Metastatic Lung Carcinoma in the Adrenal Gland (tissue), 1 donor: ENCODE data around the genes ABCA8, KCNJ2 and SLC39A11.

GRCh38 chr17:68834982-68835381, 120.2 kb downstream of the ABCA8 start:
- PRO-cap: no peak

GRCh38 chr17:68955150-68955701, at the start of gene ABCA8:
Gene ABCA8, minus strand, starts transcription at chr17:68955392.
- PRO-cap: no peak

DNA sequence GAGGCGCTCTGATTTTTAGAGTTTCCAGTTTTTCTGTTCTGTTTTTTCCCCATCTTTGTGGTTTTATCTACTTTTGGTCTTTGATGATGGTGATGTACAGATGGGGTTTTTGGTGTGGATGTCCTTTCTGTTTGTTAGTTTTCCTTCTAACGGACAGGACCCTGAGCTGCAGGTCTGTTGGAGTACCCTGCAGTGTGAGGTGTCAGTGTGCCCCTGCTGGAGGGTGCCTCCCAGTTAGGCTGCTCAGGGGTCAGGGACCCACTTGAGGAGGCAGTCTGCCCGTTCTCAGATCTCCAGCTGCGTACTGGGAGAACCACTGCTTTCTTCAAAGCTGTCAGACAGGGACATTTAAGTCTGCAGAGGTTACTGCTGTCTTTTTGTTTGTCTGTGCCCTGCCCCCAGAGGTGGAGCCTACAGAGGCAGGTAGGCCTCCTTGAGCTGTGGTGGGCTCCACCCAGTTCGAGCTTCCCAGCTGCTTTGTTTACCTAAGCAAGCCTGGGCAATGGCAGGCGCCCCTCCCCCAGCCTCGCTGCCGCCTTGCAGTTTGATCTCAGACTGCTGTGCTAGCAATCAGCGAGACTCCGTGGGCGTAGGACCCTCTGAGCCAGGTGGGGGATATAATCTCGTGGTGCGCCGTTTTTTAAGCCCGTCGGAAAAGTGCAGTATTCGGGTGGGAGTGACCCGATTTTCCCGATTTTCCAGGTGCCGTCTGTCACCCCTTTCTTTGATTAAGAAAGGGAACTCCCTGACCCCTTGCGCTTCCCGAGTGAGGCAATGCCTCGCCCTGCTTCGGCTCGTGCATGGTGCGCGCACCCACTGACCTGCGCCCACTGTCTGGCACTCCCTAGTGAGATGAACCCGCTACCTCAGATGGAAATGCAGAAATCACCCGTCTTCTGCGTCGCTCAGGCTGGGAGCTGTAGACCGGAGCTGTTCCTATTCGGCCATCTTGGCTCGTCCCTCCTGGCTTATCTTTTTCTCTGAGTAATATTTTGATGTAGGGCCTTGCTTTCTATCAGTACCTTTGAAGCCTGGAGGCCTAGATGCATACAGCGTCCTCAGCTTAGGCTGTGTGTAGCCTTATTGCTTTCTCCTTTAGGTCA, 49.3 kb upstream of the ABCA8 start:
- PRO-cap: no peak

- PRO-cap: no peak
Measured at GRCh38 chr17:69357615-69358242, 30.8 kb upstream of the ABCA5 start.

GRCh38 chr17:69486052-69486324, 71.5 kb downstream of the MAP2K6 start:
- PRO-cap: no peak

DNA sequence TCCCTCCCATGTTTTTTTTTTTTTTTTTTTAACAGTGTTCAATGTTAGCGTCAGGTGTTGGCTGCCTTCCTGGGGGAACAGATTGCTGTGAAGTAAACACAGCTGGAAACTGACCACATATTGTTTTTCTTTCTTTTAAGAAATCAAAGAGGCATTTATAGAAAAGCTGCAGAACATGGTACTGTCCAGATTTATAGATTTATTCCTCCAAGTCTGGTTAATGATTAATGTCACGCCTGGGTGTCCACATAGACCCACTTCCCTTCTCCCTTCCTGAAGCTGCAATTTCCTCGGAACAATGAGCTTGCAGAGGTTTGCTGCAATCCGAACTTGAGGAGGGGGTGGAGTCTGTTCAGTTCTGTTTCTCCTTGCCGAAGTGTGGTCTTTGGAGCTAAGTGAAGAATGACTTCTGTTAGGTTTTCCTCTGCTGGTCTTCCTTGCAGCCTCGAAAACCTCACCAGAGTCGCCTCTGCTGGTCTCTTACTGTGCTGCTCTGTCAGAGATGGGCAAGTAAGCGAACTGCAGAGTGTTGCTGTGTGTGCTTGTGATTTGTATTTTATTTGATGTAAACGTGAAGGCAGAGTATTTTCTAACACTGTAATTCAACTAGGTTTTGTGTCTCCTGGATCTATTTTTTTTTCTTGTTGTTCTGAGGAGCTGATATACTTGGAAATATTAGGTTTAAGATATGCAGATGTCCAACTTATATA, 87.6 kb downstream of the MAP2K6 start:
- PRO-cap: no peak

DNA sequence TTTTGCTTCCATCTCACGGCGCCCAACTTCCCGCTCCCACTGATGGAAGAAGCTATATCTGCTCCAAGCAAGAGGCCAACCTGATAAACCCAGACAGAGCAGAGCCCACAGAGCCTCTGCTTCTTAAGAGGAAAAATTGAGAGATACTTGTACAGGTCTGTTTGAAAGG, 167.5 kb upstream of the KCNJ16 start:
- PRO-cap: no peak

DNA sequence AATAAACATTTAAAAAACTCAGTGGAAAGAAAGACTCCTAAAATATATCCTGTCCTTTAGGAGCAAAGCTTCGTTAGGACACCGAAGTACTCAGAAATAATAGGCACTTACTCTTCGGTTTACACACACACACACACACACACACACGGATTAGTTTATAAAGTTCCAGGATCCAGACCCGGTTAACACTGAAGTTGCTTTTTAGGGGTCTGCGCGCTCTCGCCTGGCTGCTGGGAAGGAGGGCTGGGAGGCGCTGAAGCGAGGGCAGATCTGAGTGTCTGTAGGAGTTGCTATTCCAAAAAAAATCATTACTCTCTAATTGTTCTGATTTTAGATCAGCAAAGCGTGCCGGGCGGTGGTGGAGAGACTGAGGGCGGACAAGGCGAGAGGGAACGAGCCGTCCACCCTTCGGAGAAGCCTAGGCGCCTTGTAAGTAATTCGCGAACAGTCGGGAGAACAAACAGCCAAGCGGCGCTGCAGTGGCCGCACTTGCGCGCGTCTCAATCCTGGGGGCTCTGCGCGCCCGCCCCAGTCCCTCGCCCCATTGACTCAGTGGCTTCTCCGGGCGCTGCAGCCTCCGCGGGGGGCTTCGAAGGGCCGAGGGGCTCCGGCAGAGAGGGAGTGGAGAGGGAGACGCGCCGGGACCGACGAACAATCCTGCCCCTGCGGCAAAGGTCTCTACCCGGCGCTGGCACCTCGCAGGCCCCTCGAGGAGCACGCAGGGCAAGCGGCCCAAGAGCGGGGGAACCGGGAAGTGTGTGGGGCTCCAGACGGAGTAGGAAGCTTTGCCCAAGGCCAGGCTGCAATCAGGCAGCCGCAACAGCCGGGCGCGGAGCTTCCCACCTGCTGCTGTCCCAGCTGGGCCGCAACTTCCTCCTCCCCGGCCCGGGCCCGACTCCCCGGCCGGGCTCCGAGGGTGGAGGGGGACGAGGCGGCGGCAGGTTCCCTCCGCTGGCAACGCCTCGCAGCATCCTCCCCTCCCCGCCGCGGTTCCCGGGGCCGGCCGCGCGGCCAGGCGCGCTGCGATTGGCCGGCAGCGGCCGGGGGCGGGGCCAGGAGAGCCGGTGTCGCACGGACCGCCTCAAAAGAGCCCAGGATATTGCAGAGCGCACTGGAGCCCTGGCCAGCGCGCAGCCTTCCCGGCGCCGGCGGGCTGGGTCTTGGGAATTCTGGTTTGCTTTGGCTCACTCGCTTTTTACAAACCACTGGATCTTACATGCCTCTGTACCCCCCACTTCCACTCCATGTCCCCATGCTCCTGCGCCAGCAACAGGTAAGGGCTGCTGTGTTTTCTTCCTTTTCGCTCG, at the start of gene KCNJ2:
Gene KCNJ2 (plus strand): TSS at position 1,104 of the 1,307 bp plus-strand sequence.
- PRO-cap: bidirectional peak, plus-strand start at position 1,104 of the sequence, minus-strand start at position 964 of the sequence

DNA sequence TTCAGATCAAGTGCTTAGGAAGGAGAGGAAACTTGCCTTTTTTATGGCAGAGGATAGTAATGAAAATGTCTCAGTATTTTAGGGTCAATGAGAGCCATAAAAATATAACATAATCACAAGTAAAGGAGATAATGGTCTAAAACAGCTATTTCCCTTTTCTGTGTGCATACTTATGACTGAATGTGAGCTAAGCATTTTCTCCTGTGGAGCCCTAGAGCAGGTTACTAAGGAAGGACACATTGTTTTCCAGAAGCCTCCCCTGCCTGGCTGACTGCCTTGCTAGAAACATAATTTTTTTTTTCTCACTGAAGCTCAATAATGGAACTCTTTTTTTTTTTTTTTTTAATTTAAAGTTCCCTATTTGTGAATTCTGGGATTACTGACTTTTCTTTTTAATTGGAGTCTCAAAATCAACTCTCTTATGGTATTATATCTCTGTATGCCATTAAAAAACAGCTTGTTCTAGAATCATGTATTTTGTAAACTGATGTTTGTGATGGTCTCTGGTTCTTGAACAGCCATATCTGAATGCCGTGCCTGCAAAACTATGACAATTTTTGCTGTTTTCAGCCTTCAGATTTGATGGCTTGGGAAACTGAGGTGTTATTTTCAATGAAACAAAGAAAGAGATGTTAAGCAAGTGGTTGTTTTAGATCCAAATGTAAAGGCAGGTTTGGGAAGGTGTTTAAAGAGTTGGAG, 8.5 kb downstream of the KCNJ2 start:
- PRO-cap: no peak

DNA sequence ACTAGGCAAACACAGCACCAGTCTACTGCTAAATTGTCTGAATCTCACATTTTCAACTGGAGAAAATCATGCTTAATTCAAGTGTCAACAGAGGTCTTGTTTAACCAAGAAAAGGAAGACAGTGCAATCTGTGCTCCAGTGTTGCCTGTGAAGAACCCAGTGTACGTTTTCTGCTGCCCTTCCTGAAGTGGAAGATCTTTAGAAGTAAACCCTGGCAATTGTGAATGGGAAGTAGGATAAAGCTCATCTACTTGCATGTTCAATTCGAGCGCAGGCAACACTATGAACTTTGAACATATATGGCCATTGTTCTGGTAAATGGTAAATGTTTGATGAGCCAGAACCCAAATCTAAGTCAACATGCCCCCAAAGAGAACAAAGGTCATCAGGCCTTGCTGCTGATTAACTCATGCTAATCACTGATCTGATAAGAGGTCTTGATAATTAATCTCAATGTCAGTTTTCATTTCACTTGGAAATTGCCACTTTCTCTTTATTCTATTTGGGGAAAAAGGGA, 439.1 kb upstream of the SOX9 start:
- PRO-cap: no peak

- PRO-cap: no peak
Measured at GRCh38 chr17:72110528-72111074, 10.2 kb upstream of the SOX9 start.

- PRO-cap: no peak
Measured at GRCh38 chr17:72397888-72398313, 277.1 kb downstream of the SOX9 start.

DNA sequence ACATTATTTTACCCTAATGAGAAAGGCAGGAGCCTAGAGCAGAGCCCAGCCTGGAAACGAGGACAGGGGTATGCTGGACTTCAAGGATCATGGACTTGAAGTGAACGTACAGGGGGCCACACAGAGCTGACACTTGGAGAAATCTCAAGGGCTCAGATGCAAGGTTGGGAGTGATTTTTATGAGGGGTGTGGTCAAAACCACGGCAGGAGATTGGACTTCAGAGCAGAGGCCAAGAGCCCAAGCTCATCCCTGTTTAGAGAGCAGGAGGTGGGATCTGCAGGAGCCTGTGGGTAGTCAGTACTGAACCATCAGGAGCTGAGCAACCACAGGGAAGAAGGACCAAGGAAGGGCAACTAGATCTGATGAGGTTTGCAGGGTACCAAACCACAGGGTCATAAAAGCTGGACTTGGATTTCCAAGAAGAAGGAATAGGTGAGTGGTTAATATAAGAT, 331.6 kb downstream of the SOX9 start:
- PRO-cap: no peak

GRCh38 chr17:72465372-72466135, 344.7 kb downstream of the SOX9 start:
- PRO-cap: no peak

DNA sequence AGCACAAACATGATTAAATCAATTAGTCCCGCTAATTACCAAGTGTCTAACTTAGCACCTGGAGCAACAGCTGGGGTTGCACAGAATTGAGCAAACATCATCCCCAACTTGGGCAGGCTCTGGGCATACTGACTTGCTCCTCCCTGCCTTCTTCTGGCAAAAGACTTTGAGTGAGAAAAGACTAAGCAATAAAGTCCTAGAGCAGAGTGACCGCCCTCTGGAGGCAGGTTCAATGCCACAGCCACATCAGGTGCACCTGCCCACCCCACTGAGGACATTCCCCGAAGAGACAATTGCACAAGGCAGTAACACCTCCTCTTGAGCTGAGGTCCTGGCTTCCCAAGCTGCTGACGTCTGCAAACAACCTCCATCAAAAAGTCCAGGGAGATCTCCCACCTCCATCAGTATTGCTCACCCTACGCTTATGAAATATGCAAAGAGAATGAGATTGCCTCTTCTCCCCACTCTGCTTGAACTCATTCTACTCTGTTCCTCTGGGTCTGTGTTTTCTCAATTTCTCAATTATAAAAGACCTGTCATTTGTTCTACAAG, 358.4 kb downstream of the SOX9 start:
- PRO-cap: no peak

DNA sequence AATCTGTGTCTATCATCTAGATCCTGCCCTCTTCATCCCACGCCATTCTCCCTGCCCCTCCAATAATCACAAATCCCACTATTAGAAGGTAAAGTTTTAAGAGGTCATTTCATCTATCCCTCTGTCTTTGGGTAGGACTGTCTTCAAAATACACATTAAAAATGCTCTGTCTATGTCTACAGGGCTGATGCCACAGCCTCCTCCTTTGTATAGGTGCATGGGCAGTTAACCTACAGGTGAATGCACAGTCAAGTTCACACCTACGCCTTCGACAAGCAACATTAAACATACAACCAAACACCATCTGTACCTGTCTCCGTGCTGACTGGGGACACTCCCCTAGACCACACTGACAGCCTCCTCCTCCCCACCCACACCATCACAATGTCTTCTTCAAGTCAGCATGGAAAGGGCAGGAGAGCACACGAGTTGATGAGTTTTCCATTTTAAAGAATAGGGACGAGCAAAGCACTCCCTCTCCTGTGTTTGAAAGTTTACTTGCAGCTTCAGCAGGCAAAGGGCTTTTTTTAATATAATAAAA, 367.7 kb downstream of the SOX9 start:
- PRO-cap: no peak

DNA sequence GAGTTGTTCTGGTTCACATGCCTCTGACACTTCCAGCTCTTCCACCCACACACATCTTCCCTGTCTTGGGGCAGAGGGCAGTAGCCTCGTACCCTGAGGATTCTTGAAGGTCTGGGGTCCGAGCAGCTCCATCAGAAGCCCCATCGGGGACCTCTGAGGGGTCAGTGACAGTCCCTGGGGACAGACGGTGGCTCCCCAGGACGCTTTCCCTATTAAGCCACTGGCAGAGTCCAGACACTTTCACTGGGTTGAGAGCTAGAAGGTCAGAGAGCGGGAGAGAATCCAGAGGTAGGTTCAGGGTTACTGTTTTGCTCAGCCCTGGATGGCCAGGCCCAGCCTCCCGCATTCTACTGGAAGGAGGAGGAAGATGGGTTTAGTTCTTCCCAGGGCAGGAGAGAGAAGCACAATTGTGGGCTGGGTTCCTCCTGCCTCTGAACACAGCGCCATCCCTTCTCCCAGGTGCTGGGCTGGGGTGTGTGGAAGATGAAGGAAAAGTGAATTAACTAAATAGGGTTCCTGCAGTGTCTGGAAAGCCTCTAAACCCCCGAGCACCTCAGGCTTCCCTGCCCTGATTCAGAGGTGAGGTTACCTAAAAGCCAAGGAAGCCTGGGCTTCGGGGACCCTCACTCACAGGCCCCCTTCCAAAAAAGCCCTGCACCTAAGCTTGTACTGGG, 452.8 kb downstream of the SLC39A11 start:
- PRO-cap: unidirectional peak, plus-strand start at position 376 of the sequence

DNA sequence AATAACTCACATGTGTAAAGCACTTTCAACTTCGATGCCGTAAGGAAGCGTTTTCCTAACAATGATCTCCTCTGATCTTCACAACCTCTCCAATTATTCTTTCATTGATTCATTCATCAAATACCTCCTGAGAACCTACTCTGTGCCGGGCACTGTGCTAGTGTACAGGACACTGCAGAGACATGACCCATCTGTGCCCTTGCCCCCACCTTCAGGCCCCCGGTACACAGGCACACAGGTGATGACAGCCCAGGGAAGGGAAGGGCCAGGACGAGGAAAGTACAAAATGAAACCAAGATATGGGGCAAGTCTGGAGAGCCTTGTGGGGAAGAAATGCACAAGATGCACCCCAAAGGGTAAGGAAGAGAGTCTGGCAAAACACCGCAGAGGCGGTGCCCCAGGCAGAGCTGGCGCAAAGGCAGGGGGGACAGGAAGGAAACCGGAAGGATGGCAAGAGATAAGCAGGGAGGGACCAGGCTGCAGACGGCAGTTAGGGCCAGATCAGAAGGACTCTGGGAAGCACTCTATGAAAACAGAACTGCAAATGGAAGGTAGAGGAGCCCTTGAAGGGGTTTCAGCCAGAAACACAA, 81.5 kb downstream of the SLC39A11 start:
- PRO-cap: no peak

- PRO-cap: bidirectional peak, plus-strand start at chr17:73092778, minus-strand start at chr17:73092688
Measured at GRCh38 chr17:73092405-73093205, at the start of gene SLC39A11. Gene SLC39A11, minus strand, starts transcription at chr17:73092688.

DNA sequence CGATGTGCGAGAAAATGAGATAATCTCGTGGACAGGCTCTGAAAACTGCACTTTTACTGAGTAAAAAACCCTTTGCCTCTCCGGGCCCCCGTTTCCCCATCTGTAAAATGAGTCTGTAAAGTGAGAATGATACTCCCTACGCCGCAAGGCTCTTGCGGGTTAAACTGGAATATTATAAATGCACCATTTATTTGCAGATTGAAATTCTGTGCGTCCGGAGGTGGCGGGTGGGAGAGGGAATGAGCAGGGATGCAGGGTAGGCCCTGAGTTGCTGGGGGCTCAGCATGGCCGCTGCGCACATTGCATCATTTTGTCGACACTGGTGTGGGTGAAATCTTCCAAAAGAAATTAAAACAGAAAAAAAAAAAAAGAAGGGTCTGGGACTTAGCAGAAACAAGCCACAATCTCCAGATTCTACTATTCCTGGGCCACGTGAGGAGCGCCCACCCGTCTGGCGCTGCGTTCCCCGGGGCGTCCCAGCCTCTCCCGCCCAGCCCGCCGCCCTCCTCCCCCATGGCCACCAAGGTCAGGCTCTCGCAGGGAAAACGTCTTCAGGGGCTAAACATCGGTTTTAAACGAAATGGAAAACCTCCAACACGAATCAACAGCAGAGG, 910 bp upstream of the COG1 start:
- PRO-cap: no peak